Suprapubic skin (tissue), 4 donors: ENCODE measurements around a stretch of chr1.

DNA sequence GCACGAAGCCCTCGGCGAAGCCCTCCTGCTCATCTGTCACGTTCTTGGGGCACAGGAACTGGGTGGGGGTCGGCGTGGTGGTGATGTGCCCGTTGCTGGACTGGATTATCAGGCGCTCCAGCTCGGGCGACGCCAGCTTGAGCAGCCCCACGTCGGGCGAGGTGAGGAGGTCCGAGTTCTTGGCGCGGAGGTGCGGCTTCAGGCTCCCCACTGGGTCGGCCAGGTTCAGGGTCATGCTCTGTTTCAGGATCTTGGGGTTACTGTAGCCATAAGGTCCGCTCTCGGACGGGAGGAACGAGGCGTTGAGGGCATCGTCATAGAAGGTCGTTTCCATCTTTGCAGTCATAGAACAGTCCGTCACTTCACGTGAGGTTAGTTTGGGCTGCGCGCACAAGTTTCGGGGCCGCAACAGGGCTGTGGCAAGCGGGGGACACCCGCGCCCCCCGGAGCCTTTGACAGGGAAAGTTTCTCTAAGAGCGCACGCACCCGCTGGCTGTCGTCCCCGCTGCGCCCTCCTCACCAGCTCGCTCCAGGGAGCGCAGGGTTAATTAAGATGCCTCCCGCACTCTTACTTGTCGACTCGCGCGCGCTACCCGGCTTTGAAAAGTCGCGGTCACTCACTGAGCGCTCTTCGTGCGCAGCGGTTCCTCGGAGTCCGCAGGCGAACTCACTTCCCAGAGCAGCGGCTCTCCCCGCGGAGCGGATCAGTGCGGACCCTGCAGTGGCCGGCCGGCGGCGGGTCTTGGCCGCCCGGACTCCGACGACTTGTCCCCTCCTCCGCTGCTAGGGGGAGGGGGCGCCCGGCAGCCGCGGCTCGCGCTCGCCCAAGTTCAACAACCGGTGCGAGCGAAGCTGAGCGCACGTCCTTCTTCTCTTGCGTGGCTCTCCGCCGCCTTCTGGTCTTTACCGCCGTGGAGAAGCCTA, 860 bp downstream of the JUN start:
- PRO-cap = bidirectional peak, plus-strand start at position 602 of the sequence, minus-strand start at position 528 of the sequence
- RAMPAGE, long total RNA, 4 experiments = no peak in any of the 4 experiments

GRCh38 chr1:58858267-58858719, 74.4 kb upstream of the JUN start:
- PRO-cap = no peak
- RAMPAGE, long total RNA, 4 experiments = no peak in any of the 4 experiments

GRCh38 chr1:58922747-58923668, 139.2 kb upstream of the JUN start:
- PRO-cap = no peak
- RAMPAGE, long total RNA, 4 experiments = no peak in any of the 4 experiments

DNA sequence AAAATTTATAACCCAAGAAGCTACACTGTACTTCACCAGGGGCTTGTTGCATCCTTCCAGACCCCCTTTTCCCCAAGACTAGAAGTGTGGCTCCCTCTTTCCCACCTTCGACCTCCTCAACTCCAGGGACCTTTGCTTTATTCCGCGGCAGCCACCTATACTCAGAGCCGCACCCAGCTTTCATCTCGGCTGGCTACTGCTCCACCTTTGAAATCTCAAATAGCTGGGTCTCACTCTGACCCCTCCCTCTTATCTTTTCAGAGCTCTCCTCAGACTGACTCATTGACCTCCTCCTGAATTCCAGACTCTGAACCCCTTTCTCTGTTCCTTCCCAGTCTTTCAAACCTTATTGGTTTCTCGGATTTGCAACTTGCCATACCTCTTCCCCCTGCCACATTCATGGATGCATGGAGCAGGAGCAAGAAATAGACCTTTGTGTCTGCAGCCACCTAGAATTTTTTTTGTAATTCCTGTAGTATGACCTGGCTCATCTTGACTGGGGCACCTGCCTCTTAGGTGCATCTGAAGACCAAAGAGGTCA, 144.7 kb upstream of the JUN start:
- PRO-cap = no peak
- RAMPAGE, long total RNA, 4 experiments = no peak in any of the 4 experiments

DNA sequence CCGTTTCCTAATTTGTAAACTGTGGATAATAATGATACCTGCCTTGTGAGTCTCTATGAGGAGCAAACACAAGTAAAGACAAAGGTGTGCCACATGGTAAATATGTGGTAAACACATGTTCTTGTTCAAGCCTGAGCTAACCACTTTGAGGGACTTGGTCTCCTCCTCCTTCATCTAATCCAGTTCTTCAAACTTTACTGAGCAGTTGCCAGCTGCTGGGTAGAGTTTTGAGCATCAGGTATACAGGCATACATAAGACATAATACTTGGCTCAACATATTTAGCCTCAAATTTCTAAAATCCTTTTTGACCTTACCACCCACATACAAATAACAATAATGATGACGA, 158.2 kb upstream of the JUN start:
- PRO-cap = no peak
- RAMPAGE, long total RNA, 4 experiments = no peak in any of the 4 experiments

DNA sequence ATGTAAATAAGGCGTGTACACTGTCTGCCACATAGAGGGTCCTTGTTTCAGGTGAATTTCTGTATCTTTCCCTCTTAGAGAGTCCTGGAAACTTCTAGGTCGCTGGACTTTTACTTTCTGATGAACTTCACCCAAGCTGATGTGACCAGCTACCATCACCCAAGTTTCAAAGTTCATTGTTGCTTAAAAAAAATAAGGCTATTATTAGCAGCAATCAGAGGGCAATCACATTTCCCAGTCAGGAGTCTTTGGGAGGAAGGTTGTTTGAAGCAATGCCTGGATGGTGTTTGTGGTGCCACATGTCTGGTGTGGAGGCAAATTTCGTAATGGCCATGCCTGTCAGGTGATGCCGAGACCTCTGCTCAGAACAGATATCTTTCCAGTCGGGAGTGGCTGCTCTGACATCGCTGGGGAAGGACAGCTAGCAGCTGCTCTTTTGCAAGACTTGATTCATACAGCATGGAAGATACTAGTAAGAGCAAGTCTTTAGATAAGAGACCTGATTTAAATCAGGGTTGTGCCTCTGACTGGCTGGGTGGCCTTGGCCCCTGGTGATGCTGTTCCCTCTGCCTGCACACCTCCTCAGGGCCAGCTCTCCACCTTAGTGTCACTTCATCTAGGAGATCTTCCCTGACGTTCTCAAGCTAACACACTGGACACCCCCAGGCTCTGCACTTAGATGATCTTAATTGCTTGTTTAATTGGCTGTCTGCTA, 187.8 kb upstream of the JUN start:
- PRO-cap = unidirectional peak, plus-strand start at position 401 of the sequence
- RAMPAGE, long total RNA, 4 experiments = no peak in any of the 4 experiments

DNA sequence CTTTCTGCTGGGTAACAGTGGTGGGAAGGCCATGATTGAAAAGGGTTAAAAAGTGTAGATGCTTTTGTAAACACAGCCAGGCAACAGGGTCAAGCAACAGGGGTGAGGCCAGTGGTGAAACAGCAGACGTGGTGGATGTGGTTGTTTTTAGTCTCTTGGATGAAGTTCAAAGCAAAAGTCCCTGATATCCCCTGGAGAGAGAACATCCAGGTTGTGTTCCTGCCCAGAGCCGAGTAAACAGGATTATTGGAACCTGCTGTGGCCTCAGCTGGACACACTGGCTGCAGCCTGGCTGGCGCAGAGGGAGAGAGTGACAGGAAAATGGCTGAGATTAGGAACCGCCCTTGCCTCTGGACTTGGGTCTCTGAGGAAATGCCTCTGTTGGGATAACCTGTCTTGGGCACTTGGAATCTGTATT, 198.7 kb upstream of the JUN start:
- PRO-cap = no peak
- RAMPAGE, long total RNA, 4 experiments = no peak in any of the 4 experiments

DNA sequence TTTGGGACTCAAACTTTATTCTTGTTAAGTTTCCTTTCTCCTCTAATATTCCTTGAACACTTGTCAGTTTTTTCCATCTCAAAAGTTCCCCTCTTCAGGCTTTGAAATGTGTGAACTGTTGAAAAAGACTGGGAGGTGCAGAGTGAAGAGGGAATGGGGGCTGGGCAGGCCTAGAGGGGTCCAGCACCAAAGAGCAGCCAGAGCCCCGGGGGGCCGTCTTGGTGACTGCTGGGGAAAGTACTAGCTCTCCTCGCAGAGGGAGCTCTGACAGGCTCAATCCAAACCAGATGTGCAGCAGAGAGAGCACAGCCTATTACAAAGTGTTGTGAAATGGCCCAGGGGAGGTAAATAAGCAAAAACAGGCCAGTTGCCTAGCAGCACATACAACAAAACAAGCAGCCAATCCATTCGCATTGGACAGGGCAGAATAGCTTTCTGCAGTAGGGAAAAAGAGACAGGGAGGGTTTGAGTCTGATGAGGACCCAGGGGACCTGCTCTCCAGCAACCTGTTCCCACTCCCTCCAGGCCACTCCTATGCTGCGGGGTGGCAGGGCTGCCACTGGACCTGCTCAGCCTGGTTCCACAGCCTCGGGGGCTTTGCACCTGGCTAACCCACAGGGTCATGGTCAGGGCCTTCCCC, 239.7 kb upstream of the FGGY start:
- PRO-cap = bidirectional peak, plus-strand start at position 535 of the sequence, minus-strand start at position 239 of the sequence
- RAMPAGE, long total RNA, 4 experiments = no peak in any of the 4 experiments

DNA sequence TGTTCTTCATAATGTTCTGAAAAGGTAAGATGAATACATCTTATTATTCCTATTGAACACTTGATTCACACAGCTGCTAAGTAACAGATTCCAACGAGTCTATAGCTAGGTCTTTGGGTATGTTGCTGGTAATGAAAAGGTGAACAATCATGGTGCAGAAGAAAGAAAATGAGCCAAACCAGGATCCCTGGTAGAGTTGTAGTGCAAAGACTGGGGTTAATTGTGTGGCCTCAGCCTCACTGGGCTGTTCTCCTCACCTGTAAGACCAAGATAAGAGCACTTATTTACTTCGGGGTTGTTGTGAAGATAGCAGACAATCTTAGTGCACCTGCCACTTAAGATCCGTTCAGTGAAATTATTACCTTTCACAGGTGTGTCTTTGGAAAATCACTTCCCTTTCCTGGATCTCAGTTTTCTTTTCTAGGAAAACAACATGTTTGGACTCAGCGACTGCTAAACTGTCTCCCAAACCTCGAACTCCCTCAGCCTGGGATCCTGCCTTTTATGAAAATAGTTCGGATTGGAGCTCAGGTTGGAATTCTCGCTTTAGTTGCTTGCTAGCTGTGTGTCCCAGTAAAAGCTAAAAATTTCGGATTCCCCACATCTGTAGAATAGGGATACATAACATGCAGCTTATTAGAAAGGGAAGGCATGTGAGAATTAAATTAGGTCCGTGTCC, 1.2 kb upstream of the FGGY start:
- PRO-cap = no peak
- RAMPAGE, long total RNA, 4 experiments = no peak in any of the 4 experiments

DNA sequence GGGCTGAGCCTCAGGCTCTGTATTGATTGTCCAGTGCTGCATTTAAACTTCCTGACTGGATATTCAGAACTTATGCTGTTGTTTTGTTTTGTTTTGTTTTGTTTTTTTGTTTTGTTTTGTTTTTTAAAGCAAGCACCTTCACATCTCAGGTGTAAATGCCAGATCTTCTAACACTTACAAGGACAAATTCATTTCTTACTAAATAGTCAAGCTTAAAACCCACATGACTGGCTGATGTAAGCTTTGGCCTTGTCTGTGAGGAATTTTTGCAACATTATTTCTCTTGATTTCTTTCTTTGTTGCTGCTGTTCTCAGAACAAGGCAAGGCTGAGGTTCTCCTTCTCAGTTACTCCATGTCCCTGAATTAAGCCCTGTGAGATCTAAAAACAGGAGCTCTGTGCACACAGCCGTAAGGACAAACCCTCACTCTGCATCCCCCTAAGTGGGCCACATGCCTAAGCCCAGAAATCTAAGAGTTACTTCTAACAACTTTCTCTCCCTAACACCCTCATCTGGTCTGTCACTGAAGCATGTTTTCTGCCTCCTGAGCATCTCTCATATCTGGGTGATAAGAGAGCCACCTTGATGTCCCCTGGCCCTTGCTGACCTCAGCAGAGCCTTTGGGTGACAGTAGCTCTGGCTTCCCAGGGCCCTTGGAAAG, 81.3 kb upstream of the HOOK1 start:
- PRO-cap = no peak
- RAMPAGE, long total RNA, 4 experiments = no peak in any of the 4 experiments

DNA sequence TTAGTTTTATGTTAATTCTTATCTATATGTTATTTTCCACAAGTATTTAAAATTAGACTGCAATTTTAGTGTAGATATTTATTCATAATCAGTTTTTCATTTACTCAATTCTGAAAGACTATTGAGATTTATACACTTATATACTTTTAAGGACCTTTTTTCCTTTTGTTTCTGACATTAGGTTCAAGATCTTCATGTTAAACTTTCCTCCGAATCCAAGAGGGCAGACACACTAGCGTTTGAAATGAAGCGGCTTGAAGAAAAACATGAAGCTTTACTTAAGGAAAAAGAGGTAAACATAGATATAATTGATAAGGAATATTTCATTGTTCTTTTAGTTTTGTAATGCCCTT, 34.1 kb downstream of the HOOK1 start:
- PRO-cap = no peak
- RAMPAGE, long total RNA, 4 experiments = no peak in any of the 4 experiments

GRCh38 chr1:59971555-59971914, 45.0 kb upstream of the CYP2J2 start:
- PRO-cap = no peak
- RAMPAGE, long total RNA, 4 experiments = no peak in any of the 4 experiments

DNA sequence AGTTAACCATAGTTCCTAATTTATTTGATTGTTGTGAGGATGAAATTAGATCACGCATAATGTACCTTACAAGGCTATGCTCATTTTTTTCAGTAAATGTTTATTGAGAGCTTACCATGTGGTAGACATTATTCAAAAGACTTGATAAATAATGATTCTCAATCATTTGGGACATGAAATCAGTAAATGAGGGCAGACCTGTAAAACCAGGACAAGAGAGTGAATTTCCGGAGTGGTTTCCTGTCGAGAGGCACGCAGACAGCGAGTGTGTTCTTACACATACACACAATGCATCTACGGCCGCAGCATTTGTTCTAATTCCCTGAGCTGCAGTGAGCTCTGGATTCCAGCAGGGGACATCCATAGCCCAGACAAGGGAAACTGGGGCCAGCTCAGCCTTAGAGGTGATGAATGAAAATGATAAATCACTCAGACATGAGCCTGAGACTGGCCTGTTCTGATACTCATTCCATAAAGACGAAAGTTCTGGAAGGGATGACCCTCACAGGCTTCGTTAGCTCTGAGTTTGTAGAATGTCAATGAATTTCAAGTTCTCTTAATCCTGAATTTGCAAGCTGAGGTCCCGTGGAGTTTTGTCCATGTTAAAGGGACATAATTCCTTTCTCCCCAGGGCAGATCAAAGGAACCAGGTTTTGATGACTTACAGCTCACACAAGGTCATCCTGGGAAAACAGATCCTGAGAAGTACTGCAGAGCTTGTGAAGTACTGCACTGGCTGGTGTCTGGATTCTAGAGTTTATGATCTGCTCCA, 207.8 kb upstream of the C1orf87 start:
- PRO-cap = no peak
- RAMPAGE, long total RNA, 4 experiments = no peak in any of the 4 experiments

GRCh38 chr1:60547781-60548235, 474.2 kb upstream of the C1orf87 start:
- PRO-cap = no peak
- RAMPAGE, long total RNA, 4 experiments = no peak in any of the 4 experiments

- PRO-cap = no peak
- RAMPAGE, long total RNA, 4 experiments = no peak in any of the 4 experiments
These were observed 442.5 kb upstream of the NFIA start for GRCh38 chr1:60639702-60640400.

DNA sequence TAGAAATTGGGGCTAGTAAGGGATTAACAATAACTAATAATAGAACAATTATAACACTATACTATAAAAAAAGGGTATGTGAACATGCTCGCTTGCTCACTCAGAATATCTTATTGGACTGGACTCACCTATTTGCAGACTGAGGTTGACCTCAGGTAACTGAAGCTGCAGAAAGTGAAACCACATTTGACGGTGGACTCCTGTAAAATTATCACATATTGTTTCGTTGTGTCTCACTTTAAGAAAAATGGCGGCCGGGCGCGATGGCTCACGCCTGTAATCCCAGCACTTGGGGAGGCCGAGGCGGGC, 209.1 kb upstream of the NFIA start:
- PRO-cap = no peak
- RAMPAGE, long total RNA, 4 experiments = no peak in any of the 4 experiments

DNA sequence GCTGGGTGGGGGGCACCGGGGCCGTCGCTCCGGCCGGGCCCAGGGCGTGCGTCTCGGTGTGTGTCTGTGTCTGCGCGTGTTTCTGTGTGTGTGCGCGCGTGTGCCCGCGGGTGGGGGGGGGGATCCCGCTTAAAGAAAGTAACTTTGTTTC, 392 bp downstream of the NFIA start:
- PRO-cap = no peak
- RAMPAGE, long total RNA, 4 experiments = no peak in any of the 4 experiments

DNA sequence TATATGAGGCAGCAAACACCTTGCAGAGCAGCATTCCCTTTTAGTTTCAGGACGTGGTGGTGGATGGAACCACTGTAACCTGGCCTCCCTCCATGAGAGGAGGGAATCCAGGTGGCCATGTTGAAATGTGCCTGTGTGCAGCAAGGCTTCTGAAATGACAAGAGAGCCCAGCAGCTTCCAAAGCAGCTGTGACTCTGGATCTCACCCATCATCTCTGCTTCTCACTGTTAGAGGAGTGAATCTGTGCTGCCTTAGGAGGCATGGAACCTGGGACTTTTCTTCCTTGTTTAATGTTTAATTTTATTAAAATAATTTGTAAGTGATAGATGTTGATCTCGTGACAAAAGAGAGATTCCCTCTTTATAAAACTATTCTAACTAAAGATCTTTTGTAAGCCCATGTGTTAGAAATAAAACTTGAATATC, 42.4 kb downstream of the NFIA start:
- PRO-cap = no peak
- RAMPAGE, long total RNA, 4 experiments = no peak in any of the 4 experiments

DNA sequence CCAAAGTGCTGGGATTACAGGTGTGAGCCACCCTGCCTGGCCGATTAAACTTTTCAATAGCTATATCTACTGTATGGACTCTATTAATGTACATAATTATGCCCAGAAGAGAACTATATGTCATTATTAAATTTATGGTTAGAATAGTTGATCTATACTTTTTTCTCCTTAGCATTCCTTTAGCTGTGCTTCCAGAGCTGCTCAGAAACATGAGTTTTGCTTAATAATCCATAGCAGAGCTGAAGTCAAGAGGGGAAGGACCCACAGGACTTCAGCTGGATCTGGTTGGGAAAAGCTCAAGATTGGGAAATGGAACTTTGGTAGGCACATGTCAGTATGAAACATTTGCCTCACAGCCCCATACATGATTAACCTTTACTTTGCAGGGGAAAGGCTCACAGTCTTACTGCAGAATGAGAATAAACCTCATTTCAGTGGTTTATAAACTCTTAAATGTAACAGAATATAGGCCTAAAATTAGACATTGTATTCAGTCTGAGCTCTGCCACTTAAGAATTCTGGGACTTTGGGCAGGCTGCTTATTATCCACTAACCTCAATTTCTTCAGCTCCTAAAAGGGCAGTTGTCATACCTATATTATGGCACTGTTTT, 135.1 kb downstream of the NFIA start:
- PRO-cap = no peak
- RAMPAGE, long total RNA, 4 experiments = no peak in any of the 4 experiments

- PRO-cap = no peak
- RAMPAGE, long total RNA, 4 experiments = no peak in any of the 4 experiments
These were observed 148.2 kb downstream of the NFIA start for GRCh38 chr1:61230521-61231027.